Measurements from ENCODE around the genes PIK3CD and DFFA.

- PRO-cap, 10 experiments: no peak in any of the 10 experiments
These were observed 2.7 kb upstream of the SPSB1 start for GRCh38 chr1:9289897-9290486.

DNA sequence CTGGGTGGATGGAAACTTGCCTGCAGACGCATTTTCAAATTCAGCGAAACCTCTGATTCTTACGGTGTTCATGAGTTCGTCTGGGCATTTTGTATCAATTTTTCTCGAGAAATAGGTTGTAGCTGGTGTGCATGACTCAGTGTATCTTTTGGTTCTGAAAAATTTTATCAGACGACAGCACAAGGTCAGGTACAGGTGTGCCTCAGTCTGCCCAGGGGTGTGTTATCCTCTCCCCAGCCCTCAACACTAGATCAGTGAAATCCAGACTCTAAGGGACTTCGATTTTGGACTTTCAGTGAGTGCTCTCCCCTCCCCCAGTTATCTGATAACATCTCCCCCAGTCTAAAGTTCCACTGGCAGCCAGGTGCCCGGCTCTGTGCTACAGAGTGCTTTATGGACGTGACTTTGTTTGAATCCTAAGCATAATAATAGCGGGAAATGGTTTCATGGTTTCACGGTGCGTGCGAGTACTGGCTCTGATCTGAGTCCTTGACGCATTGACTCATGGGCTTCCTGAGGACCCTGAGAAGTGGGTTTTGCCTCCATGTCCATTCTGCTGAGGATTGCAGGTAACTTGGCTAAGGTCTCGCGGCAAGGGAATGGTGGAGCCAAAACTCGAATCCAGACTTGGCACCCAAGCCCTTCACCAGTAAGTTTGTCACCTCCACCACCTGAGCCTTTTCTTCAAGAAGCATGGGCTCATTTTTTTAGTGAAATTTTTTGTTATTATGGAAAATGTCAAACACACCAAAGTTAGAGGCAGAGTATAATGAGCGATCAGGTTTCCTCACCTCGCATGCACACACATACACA lies 3.2 kb downstream of the SPSB1 start:
- PRO-cap, 10 experiments: no peak in any of the 10 experiments

- PRO-cap, 10 experiments: peak in 1 of 10 experiments; most common minus-strand start chr1:9326739 (in 1)
These were observed 34.0 kb downstream of the SPSB1 start for GRCh38 chr1:9326568-9327142.

DNA sequence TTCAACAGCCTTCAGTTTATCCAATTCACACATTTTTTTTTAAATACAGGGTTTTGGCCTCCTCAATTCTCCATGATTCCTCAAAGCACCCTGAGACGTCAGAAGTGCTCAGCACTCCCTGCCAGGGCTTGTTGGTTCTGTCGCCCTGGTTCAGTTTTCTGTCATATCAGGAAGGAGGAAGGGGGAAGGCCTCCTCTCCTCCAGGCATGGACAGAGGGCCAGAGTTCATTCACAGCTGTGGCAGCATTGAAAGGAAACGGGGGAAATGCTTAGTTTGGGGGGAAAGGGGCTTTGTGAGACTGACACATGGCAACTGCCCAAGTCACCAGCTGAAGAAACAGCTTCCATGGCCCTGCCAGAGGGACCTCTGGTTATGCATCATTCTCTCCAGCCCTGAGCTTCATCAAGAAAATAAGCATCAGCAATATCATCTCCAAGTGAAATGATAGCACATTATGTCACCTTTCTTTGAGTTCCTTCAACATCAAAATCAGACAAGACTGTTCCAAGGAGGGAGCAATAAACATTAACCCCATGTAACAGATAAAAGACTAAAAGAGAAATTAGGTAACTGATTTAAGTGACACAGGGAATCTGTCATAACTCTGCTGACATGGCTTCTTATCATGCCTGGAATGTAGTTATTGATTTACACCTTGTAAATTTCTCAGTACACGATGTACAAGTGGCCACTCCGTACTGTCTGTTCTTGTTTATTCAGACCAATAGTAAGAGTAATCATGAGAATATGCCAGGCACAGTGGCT lies 103.3 kb upstream of the SLC25A33 start:
- PRO-cap, 10 experiments: no peak in any of the 10 experiments

DNA sequence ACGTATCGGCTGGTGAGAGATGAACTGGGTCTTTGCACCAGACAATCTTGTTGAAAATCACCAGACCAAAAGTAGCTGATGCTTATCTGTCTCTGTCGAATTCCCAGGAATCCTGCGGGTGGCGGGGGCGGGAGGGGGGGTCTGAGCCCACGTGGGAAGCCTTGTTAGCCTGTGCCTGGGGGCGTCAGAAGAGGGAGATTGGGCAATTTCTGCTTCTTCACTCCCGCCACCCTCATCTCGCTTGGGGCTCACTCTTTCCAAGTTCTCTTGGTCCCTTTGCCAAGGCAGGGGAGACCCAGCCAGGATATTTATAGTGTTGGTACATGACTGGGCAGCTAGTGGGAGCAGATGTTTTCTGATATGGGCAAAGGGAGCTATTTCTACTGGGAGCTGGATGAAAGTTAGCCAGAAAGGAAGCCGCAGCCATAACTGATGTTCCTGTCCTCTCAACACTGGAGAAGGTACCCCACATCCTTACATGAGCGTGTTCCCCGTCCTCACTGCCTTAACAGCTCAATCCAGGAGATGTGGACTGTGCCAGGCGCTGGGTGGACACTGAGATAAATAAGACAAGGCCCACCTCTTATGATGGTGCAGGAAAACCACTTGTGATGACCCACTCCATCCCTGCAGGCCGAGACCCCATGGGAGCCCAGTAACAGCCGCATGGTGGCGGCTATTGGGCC lies 89.9 kb upstream of the SLC25A33 start:
- PRO-cap, 10 experiments: no peak in any of the 10 experiments

DNA sequence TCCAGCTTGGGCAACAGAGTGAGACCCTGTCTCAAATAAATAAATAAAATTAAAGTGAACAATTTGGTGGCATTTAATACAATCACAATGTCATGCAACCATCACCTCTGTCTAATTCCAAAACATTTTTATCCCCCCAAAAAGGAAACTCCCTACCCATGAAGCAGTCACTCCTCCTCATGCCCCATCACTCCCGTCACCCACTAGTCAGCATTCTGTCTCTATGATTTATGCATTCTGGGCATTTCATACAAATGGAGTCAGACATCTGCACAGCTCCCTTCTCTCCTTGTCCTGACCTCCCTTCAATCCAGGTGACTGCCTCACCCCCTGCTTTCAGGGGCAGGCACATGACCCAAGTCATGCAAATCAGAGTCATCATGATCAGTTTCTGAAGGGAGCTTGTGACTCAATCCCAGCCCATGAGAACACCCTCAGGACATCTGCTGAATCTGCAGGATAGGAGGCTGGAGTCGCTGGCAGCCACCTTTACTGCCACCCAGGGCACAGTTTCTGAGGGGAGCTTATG lies 62.6 kb upstream of the SLC25A33 start:
- PRO-cap, 10 experiments: peak in 2 of 10 experiments; most common minus-strand start position 296 of the sequence (in 2)

DNA sequence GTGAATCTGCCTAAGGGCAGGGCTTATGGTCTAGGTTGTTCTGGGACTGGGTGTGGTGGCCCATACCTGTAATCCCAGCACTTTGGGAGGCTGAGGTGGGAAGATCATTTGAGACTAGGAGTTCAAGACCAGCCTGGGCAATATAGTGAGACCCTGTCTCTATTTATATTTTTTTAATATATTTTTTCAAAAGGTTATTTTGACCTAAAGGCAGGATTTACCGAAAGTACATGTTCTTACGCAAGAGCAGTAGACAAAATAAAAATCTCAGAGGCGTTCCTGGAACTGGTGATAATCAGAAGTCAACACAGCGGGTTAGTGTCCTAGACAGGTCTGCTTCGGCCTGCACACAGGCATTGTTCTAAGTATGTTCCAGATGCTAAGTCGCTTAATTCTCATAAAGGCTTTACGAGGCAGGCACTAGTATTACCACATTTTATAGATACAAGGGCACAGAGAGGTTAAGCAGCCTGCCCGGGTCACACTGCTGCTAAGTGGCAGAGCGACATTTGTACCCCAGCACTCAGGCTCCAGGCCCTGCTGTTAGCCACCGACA lies 56.9 kb upstream of the SLC25A33 start:
- PRO-cap, 10 experiments: no peak in any of the 10 experiments

GRCh38 chr1:9502927-9503718 lies 36.1 kb upstream of the SLC25A33 start:
- PRO-cap, 10 experiments: no peak in any of the 10 experiments

DNA sequence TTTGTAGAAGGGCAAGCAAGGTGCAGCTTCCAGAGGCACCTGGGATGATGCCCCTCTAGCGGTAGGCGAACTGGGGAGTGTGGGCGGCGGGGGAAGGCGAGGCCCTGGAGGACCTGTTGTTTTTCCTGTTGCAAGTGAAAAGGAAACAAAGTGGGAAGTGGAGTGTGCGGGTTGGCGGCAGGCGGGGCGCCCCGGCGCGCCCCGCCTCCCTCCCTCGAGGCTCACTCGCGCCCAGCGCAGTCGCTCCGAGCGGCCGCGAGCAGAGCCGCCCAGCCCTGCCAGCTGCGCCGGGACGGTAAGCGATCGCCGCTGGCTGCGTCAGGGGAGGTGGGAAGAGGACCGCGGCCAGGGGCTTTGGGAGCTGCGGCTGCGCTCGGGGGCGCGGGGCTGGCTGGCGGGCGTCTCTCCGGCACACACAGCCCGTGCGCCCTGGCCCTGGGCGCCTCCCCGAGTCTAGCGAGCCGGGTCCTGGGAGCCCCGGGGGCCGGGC lies at the start of gene PIK3CD:
Gene PIK3CD (plus strand): TSS at position 224 of the 490 bp plus-strand sequence.
- PRO-cap, 10 experiments: peak in 3 of 10 experiments; most common plus-strand start position 237 of the sequence (in 2); most common minus-strand start position 136 of the sequence (in 2)

GRCh38 chr1:9699148-9699441 lies 47.6 kb downstream of the PIK3CD start:
- PRO-cap, 10 experiments: no peak in any of the 10 experiments

- PRO-cap, 10 experiments: peak in 9 of 10 experiments; most common plus-strand start chr1:9824655 (in 5); most common minus-strand start chr1:9824617 (in 8)
These were observed 787 bp upstream of the CLSTN1 start for GRCh38 chr1:9824453-9825050.

DNA sequence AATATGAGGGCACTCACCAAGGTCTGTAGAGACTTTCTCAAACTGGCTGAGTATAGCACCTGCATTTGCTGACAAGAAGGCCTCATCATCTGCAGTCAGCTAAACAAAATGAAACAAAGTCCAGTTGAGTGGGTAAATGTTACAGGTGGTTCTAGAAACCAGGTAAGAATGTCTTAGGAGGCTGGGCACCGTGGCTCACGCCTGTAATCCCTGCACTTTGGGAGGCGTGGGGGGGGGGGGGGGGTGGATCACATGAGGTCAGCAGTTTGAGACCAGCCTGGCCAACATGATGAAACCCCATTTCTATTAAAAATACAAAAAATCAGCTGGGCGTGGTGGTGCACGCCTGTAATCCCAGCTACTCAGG lies 11.3 kb downstream of the LZIC start:
- PRO-cap, 10 experiments: no peak in any of the 10 experiments

GRCh38 chr1:10059190-10059944 lies 26.6 kb downstream of the UBE4B start:
- PRO-cap, 10 experiments: no peak in any of the 10 experiments

DNA sequence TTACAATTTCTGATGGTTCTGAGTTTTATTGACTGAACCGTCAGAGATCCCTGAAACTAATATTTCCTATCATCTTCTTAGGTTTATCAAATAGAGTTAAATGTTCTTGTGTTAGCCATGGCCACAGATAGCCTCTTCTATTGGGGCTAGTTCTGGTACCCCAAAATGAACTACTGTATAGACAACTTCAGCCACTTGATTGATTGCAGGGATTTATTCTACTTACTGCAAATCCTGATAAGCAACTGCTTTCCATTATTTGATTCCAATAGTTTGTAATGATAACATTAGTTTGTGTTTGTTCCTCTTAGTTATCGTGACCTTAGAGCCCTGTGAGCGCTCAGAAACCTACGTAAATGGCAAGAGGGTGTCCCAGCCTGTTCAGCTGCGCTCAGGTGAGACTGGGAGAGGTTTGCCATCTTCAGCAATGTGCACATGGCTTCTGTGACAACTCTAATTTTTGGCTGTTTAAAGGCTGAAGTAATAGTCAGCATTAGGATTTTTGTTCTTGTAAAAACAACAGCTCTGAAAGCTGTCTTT lies 86.0 kb downstream of the KIF1B start:
- PRO-cap, 10 experiments: no peak in any of the 10 experiments

DNA sequence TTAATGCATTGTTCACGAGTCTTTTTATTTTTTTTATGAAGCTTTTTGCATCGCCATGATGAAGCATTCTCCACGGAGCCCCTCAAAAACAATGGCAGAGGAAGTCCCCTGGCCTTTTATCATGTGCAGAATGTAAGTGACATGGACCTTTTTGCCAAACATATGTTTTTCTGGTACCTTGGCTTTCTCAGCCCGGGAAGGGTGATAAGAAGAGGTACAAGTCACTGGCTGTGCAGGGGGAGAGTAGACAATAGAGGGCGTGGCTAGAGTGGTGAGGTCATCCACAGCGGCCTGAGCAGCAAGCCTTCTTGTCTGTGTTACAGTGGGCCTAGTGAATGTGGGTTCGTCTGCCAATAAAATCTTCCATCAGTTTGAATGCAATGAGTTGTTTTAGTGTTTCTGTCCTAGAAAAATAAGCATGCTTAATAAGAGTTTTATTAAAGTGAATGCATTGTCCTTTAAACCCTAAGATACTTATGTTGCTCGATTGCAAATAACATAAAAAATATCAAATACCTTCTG lies 59.1 kb upstream of the PGD start:
- PRO-cap, 10 experiments: no peak in any of the 10 experiments

DNA sequence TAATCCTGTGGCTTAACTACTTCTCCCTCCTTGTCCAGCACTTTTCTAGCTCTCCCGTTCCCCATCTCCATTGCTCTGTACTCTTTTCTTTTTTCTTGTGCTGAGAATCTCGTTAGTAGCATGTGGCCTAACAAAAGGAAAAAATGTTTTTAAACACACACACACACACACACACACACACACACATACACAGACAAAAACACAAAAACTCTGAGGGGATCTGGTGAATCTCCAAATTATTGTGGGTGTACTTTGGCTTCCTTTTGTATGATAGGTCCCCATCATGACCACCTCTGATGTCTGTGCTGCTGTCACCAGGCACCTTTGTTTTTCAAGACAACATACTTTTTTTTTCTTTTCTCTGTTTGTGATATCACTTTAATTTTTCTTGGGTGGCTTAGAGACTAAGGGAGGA lies 22.2 kb upstream of the PGD start:
- PRO-cap, 10 experiments: no peak in any of the 10 experiments

- PRO-cap, 10 experiments: peak in 10 of 10 experiments; most common plus-strand start chr1:10472759 (in 3); most common minus-strand start chr1:10472544 (in 9)
These were observed at the start of gene DFFA for GRCh38 chr1:10472142-10473054. DFFA (minus strand) TSS chr1:10472529.

GRCh38 chr1:10632155-10633026 lies 157.6 kb downstream of the PEX14 start:
- PRO-cap, 10 experiments: peak in 1 of 10 experiments; most common minus-strand start chr1:10632442 (in 1)

GRCh38 chr1:10635995-10636534 lies 160.4 kb downstream of the CASZ1 start:
- PRO-cap, 10 experiments: peak in 2 of 10 experiments; most common plus-strand start chr1:10636204 (in 1); most common minus-strand start chr1:10636096 (in 1)

GRCh38 chr1:10660027-10660660 lies 136.3 kb downstream of the CASZ1 start:
- PRO-cap, 10 experiments: no peak in any of the 10 experiments